Measurements from ENCODE around the genes SLC41A2 and CRY1.

DNA sequence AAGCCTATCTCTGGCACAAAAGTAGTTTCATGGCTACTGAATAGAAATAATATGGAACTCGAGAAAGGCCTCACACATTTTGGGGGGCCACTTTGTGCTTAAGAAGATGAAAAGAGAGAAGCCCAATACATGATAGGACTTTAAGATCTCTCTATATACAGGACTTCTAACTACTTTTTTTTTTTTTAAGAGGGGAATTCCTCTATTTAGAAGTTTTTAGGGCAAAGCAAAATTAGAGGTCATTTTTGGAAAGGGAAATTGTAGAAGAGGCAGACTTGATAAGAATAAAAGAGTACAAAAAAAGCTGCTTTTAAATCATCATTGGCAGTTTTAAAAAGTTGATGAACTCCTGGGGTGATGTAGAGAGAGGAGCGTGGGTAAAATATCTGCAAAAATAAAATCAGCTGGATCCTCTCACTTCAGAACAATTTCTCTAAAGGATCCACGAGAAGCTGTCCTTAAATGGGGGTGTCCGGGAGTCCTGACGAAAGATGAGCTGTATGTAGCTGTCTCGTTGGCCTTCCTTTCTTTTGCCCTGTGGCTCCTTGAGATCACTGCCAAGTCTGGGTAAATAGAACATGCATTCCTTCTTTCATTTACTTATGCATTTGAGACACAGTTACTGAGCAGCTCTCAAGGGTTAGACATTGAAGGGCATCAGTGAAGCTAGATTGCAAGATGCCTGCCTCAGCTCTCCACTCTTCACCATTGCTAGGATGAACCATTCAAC lies 35.4 kb upstream of the TXNRD1 start:
- RRBS = no CpG with 5 or more reads among the region's 6 CpGs

GRCh38 chr12:104280586-104280992 lies 22.9 kb upstream of the EID3 start:
- RRBS = no CpG with 5 or more reads among the region's 1 CpG

- RRBS = no CpG with 5 or more reads among the region's 5 CpGs
Observed at GRCh38 chr12:104318557-104319081, 15.1 kb downstream of the EID3 start.

- RRBS = no CpG with 5 or more reads among the region's 3 CpGs
Observed at GRCh38 chr12:104353977-104354413, 50.5 kb downstream of the EID3 start.

GRCh38 chr12:104904517-104905018 lies 53.5 kb downstream of the SLC41A2 start:
- RRBS = no CpG with 5 or more reads among the region's 21 CpGs

DNA sequence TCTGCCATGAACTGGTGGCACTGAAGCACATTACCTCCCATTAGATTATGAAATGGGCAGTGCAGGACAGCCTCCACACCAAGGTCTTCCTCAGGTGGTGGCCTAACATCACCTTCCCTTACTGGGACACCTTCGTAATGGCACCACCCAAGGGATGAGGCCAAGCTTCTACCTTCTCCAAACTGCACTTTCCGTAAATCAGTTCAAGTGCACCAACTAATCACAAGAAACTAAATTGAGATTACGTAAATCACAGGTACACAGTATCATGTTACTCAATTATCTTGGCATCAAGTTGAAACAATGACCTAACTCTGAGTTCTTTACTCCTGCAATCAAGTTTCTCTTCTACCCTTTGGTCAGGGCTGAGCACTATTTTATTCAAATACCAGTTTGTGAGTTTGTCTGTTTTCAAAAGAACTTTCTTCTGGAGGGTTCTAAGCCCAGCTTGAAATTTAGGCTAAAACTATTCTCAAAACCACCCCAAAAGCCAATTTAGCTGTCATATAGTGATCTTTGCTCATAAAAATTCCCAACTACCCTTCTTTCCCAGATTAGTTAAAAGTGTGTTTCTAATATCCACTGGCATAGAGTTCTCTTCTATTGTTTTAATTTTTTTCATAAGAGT lies 13.7 kb downstream of the SLC41A2 start:
- RRBS = no CpG with 5 or more reads among the region's 3 CpGs

- RRBS = 1% methylated on average over 53 of the region's 107 CpGs
Observed at GRCh38 chr12:104957865-104958924, at the start of gene SLC41A2. Gene SLC41A2 (minus strand): TSS chr12:104958290.

DNA sequence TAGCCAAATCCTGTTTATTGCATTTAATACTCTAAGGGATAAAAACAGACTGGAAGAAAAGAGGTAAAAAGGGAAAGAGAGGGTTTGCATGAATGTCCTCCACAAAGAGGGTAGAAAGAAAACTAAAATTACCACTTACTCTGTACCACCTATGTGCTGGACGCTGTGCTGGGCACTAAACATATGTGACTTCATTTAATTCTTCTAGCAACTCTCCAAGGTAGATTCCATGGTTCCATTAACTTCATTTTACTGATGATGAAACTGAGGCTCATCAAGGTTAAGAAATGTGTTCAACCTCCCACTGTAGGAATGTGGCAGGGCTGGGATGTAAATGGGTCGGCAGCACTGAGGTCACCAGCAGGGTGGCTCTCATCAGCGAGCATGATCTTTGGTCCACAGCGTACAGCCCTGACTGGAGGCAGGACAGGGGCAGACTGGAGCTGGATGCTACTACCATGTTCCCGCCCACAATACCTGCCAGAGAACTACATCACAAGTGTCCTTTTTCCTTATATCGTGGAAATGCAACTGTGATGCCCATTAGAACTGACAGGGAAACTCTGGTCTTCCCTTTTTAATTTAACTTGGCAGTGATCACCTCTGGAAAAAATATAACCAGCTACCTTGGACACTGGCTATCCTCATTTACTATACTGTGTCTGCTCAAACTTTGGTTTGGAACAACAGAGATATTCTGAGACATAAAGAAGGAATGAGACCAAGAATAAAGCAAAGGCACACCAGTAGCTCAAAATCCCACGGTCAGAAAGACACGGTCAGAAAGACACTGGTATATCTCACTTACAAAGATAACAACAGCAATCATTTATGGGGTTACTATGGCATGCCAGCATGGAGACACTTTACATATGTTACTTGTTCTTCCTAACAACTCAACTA lies 4.5 kb downstream of the APPL2 start:
- RRBS = no CpG with 5 or more reads among the region's 8 CpGs

GRCh38 chr12:105239168-105239611 lies 3.2 kb upstream of the APPL2 start:
- RRBS = no CpG with 5 or more reads among the region's 4 CpGs

DNA sequence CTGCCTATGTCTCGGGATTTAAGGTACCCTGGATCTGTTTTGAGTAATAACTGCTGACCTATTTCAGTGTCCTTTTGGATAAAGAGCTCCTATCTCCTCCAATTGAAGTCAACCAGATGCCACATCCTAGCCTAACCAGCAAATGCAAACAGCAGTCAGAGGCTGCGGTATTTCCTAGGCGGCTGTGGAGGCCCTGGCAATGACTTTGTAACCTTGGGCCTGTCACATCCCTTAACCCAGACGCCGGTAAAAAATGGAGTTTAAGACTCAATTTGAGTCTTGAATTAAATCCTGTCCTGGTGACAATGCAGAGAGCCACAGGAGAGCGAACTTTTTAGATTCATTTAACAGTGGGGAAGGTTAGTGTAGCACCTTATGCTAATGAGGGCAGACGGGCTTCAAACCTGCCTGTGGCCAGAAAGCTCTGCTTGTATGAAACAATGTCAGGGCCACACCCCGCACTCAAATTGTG lies 1.3 kb downstream of the C12orf75 start:
- RRBS = no CpG with 5 or more reads among the region's 8 CpGs

DNA sequence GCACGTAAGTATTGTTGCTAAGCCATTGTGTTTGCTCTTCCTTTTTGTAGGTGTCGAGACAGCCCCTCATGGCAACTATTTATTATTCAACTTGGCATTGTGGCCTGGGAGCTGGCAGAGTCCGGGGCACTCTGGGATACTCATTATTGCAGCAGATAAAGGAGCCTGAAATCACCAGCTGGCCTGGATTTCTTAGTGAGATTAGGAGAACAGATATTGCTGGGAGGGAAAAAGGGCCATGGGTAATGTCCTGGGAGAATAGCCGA lies 147.4 kb downstream of the C12orf75 start:
- RRBS = no CpG with 5 or more reads among the region's 4 CpGs

DNA sequence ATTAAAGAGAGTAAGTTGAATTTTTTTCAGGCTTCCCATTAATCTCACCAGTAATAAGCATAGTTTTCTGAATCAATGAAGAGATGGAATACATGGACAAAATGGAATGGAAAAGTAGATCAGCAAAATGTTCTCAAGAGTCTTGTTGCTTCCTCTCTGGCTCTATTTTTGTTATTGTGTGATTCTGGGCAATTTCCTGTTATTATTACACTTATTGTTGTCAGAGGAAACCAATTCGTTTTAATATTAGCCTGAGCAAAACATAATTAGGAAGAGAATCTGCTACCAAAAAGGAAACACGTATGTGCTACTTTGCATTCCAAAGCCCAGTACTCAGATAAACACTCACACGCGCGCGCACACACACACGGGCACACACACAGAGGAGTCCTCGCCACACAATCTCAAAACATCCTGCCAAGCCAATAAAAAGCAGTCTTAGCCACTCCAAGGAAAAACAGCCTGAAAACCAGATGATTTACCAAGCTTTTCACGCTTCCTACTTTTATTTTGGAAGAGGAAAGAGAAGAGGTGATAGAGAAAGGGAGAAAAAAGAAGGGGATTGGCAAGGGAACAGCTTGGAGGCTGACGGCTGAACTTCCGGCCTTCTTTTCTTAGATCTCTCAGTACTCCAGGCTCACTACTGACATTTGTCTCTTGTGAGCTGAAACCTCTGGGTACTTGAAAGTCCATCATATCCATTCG lies 400.7 kb downstream of the NUAK1 start:
- RRBS = no CpG with 5 or more reads among the region's 12 CpGs

GRCh38 chr12:105855133-105855592 lies 283.6 kb downstream of the NUAK1 start:
- RRBS = no CpG with 5 or more reads among the region's 5 CpGs

GRCh38 chr12:106065132-106066335 lies 73.2 kb downstream of the NUAK1 start:
- RRBS = no CpG with 5 or more reads among the region's 6 CpGs

DNA sequence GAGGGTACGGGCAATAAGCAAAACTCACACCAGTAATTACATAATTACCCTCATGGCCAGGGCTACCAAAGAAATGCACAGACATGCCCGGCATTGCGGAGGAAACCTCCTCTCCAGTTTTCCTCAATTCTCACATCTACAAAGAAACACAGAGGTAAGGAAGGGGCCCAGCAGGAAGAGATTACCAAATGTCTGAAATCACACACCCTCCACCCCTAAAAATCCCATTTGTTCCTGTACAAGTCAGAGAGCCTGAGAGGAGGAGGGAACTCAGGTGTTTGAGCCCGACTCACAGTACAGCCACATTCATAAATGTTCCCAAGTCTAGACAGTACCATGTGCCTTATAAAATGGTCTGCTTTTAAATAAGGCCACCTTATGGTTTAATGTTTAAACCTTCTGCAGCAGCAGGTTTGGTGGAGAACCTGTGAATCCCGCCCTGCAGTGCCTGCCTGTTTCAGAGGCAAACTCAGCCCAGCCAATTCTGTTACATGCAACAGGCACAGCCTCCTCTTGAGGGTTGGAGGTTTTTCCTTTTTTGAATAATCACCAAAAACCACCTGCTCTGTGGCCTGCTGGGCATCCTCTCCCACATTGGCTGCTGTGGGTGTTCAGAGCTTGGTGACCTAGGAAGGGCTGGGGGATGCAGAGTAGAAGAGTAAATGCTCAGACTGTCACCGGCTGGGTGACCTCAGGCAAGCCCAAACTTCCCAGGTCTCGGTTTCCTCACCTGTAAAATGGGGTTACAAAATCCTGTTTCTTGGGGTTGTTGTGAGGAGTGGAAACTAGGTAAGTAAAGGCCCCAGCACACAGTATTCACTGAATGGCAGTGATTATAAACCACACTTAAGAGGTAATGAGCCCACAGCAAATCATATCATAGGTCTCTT lies 28.1 kb downstream of the NUAK1 start:
- RRBS = no CpG with 5 or more reads among the region's 7 CpGs

GRCh38 chr12:106137221-106138064 lies 1.3 kb downstream of the NUAK1 start:
- RRBS = 3% methylated on average over 1 of the region's 11 CpGs

GRCh38 chr12:106254595-106254996 lies 6.8 kb upstream of the CKAP4 start:
- RRBS = no CpG with 5 or more reads among the region's 2 CpGs

DNA sequence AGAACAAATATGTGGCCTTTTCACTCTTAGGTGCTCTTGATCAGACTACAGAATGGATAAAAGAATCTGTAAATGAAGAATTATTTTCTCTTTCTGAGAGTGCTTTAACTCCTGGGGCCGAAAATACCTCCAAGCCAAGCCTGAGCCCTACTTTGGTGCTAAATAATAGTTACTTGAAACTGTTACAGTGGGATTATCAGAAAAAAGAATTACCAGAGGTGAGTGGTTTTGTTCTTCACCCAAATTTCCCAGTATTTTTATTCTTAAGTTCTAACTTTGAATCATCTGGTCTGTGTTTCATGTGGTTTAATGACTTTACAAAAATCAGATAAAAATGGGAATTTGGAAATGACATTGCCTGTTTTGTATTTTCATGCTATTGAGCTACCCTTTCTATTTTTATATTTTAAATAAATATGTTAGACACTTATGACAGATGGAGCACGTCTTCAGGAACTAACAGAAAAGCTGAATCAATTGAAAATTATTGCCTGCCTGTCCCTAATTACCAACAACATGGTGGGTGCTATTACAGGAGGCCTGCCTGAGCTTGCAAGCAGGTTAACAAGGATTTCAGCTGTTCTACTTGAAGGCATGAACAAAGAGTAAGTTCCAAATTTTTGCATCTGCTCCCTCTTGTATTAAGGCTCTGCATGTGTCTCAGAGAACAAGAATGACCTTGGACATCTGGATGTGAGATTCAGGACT lies 21.8 kb upstream of the POLR3B start:
- RRBS = no CpG with 5 or more reads among the region's 2 CpGs

- RRBS = no CpG with 5 or more reads among the region's 7 CpGs
Observed at GRCh38 chr12:106369439-106370198, 12.1 kb downstream of the POLR3B start.

DNA sequence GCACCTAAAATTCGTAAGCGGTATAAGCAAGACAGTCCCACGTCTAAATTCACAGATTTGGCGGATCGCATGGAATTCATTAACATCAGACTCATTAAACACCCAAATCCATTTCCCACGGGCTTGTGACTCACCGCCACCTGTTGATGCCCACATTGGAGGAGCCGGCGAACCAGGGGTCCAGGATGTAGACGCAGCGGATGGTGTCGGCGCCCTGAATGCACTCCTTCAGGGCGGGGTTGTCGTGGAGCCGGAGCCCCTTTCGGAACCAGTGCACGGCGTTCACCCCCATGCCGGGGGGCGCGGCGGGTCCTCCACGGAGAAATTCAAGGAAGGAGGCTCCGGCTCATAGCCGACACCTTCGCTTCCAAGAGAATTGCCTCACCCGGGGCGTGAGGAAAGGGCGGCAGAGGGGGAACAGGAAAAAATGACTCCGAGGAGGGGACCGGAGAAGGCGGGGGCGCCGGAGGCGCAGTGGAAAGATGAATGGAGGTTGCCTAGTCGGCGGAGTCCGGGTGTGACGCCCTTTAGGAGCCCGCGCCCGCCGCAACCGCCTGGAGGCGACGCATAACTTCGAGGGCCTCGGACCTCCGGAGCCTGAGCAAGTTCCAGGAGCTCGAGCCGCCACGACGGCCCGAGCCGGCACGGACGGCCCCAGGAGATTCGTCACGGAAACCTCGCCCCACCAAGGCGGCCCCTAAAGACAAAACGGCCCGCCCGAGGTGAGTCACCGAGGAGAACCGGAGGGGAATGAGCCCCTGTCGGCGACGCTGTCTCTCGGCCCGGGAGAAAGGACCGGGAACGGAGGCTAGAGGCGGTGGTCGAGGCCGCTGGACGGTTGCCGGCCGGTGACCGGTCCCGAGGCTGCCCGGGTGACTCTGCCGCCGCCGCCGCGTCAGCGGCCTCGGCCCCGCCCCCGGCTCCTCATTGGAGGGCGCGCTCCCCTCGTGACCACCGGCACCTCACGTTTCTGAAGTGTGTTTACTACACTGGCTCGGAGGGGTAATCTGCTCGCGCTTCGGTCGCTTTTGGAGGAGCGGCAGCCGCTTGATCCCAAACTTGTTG lies at the start of gene CRY1:
Gene CRY1 (minus strand): TSS at position 880 of the 1,065 bp plus-strand sequence.
- RRBS = 1% methylated on average over 75 of the region's 104 CpGs

Measured in hTERT-HM (cell line).